ENCODE results near the genes AKT2, SPTBN4, MIA, CYP2A6 and CYP2S1.

- PRO-cap: bidirectional peak, plus-strand start at chr19:40285042, minus-strand start at chr19:40284949; bidirectional peak, plus-strand start at chr19:40285720, minus-strand start at chr19:40285219; bidirectional peak, plus-strand start at chr19:40285833, minus-strand start at chr19:40285816
Measured at GRCh38 chr19:40285003-40285927, at the start of gene AKT2. Gene AKT2, minus strand, starts transcription at chr19:40285345.

DNA sequence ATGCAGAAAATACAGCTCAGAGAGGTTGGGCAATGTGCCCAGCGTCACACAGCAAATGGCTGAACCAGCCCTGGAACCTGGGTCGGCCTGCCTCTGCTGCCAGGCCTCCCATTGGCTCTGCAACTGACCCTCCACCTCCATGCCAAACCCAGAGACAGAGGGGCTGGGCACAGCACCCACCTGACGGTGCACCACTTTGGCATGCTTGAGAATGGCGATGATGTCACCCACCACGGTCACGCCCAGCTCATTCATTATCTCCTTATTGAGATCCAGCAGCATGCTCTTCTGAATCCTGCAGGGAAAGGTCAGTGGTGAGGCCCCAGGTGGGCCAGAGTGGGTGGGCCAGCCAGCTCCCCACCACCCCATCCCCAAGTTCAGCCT lies 12.3 kb downstream of the C19orf47 start:
- PRO-cap: no peak

GRCh38 chr19:40363077-40363439 lies 14.6 kb downstream of the PLD3 start:
- PRO-cap: no peak

DNA sequence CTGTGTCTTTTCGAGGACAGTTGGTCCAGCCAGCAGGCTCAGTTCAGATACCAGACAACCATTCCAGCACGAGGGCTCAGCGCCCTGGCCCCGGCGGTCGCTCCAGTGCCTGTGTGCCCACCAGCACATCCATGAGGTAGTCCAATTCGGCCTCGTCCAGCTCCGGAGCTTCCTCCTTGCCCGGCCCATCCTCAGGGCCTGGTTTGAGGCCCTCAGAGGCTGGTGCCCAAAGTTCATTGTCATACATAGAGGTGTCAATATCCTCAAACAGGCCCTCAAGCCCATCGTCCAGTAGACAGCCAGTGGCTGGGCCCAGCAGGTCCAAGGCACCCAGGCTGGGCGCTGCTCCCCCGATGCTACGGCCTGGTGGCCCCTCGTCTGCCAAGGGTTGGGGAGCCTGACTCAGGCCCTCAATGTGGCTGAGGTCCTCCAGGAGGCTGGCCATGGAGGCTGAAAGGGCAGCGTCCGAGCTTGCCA lies 3.0 kb downstream of the SERTAD1 start:
- PRO-cap: no peak

DNA sequence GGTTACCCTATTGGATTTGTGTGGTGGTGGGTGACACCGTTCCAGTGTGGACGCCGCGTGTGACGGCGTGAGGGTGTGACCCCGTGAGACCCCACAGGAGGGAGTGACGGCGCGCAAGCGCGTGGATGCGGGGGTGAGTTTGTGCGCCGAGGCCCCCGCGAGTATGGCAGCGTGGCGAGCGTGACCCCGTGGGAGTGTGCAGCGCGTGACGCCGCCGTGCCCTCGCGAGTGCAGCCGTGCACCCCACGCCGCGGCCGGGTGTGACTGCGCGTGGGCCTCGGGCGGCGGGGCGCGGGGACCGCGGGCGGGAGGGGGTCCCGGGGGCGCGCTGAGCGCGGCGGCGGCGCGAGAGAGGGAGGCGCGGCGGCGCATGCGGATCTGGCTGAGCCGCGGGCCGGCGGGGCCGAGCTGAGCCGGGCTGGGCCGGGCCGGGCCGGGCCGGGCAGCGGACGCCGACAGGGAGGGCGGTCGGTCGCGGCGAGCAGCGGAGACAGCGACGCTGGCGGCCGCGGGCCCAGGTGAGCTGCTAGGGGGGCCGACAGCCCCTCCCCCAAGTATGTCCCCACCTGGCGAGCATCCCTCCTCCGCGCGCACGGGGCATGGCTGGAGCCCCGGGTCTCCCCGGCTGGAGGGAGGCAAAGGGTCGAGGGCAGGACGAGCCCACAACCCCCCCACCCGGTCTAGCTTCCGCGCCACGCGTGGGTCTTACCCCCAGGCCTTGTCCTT lies at the start of gene SPTBN4:
Gene SPTBN4 (plus strand): TSS at position 214 of the 726 bp plus-strand sequence.
- PRO-cap: no peak

- PRO-cap: no peak
Measured at GRCh38 chr19:40567799-40568487, 8.7 kb upstream of the SHKBP1 start.

- PRO-cap: bidirectional peak, plus-strand start at chr19:40605444, minus-strand start at chr19:40605342; bidirectional peak, plus-strand start at chr19:40605526, minus-strand start at chr19:40605626; bidirectional peak, plus-strand start at chr19:40605727, minus-strand start at chr19:40605807
Measured at GRCh38 chr19:40605133-40606039, 4.2 kb downstream of the LTBP4 start.

DNA sequence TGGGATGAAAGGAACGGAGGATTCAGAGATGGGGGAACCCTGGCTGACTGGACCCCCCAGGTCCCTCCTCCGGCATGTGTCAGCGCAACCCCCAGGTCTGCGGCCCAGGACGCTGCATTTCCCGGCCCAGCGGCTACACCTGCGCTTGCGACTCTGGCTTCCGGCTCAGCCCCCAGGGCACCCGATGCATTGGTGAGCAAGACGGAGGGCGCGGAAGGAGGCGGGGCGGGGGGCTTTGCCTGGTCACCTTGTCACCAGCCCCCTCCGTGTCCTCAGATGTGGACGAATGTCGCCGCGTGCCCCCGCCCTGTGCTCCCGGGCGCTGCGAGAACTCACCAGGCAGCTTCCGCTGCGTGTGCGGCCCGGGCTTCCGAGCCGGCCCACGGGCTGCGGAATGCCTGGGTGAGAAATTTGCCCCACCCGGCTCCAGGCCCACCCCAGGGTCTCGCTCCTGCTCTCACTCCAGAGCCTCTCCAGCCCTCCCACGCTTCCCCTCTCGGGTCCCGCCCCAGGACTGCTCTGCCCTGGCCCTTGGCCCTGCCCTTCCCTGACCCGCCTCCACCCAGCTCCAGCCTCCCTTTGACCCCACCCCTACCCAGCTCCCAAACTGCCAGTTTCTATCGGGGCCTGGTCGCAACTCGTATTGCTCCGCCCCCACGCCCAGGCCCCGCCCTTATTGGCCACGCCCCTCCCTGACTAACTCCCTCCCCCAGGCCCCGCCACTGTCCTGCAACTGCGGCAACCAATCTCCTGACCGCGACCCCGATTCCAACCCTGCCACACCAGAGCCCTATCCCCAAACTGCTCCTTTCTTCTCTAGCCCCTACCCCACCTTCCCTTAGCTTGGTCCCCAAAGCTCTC lies 8.5 kb downstream of the LTBP4 start:
- PRO-cap: bidirectional peak, plus-strand start at position 189 of the sequence, minus-strand start at position 155 of the sequence; bidirectional peak, plus-strand start at position 751 of the sequence, minus-strand start at position 516 of the sequence

- PRO-cap: no peak
Measured at GRCh38 chr19:40666947-40667508, 23.4 kb downstream of the NUMBL start.

- PRO-cap: no peak
Measured at GRCh38 chr19:40739978-40740660, 10.2 kb downstream of the ACTMAP start.

DNA sequence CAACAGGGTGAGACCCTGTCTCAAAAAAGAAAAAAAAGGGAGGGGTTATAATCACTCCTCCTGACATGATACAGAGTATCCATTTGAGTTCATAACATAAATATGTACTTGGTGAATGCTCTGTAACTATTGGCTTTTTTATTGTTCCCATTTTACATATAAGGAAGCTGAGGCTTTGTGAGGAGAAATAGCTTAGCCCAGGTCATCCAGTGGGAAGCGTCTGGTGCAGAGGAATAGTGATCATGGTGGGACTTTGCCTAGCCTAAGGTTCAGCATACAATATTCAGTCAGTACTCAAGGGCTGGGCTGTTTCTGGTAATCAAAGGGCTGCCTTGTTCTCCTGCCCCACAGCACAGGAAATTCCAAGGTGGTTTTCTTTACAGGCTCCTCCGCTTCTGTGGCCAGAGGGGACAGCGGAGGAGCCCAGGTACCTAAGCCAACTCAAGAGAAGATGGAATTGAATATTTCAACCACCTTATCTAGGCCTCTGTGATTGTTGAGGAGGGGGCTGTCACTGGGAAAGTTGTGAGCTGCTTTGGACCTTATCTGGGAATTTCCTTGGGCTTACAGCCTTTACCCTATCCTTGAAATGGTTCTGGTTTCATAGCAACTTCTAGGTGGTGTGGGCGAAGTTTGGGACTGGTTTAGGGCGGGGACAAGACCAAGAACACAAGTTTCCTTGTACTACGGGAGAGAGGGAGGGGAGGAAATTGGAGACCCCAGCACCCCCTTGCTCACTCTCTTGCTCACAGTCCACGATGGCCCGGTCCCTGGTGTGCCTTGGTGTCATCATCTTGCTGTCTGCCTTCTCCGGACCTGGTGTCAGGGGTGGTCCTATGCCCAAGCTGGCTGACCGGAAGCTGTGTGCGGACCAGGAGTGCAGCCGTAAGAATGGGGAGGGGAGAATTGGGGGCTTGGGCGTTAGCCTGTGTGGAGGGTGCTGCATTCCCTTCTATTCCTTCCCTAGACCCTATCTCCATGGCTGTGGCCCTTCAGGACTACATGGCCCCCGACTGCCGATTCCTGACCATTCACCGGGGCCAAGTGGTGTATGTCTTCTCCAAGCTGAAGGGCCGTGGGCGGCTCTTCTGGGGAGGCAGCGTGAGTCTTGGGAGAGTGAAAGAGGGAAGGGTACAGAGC lies at the start of gene MIA:
Gene MIA (plus strand): TSS at position 737 of the 1,140 bp plus-strand sequence.
- PRO-cap: no peak

DNA sequence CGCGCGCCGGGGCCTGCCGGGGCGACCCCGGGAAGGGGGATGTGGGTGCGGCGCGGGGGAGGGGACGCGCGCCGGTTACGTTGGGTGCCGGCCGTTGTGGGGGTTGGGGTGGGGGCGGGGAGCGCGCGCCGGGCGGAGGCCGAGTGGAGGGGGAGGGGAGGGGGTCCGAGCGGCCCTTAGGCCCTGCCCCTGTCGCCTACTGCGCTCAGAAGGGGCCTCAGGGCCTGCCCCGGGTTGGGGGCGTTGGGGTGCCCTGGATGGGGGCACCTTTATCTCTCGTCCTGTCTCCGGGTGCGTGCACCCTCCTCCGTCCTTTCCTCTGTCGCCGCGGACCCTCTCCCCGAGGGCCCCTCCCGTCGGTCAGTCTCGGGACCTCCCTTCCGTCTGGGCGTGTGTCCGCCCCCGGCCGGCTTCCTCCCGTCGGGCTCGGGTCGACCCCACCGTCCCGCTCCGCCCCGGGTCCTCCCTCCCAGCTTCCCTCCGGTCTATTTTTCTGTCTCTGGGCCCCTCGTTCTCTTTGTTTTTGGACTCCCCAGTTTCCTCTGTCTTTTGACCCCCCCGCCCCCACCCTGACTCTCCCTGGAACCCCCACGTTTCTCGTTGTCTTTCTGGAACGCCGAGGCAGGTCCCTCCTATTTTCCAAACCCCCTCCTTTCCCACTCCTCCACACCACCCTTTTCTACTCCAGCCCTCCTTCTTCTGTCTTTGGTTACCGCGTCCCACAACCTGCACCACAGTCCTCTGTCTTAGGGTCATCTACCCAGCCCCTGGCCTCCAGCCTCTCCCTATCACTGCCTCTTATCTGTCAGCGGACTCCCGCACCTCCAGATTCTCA lies 574 bp downstream of the EGLN2 start:
- PRO-cap: bidirectional peak, plus-strand start at position 570 of the sequence, minus-strand start at position 316 of the sequence

DNA sequence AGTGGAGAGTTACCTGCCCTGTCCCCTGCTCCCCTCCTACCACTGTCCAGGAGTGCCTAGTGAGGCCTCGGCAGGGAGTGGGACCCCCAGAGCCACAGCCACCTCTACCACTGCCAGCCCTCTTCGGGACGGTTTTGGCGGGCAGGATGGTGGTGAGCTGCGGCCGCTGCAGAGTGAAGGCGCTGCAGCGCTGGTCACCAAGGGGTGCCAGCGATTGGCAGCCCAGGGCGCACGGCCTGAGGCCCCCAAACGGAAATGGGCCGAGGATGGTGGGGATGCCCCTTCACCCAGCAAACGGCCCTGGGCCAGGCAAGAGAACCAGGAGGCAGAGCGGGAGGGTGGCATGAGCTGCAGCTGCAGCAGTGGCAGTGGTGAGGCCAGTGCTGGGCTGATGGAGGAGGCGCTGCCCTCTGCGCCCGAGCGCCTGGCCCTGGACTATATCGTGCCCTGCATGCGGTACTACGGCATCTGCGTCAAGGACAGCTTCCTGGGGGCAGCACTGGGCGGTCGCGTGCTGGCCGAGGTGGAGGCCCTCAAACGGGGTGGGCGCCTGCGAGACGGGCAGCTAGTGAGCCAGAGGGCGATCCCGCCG lies 1.8 kb downstream of the EGLN2 start:
- PRO-cap: no peak

DNA sequence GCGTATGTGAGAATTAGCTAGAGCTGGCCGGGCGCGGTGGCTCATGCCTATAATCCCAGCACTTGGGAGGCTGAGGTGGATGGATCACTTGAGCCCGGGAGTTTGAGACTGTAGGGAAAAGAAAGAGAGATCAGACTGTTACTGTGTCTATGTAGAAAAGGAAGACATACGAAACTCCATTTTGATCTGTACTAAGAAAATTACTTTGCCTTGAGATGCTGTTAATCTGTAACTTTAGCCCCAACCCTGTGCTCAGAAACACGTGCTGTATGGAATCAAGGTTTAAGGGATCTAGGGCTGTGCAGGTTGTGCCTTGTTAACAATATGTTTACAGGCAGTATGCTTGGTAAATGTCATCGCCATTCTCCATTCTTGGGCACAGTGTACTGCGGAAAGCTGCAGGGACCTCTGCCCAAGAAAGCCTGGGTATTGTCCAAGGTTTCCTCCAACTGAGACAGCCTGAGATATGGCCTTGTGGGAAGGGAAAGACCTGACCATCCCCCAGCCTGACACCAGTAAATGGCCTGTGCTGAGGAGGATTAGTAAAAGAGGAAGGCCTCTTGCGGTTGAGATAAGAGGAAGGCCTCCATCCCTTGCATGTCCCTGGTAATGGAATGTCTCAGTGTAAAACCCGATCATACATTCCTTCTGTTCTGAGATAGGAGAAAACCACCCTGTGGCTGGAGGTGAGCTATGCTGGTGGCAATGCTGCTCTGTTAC lies 23.7 kb downstream of the EGLN2 start:
- PRO-cap: unidirectional peak, minus-strand start at position 451 of the sequence

- PRO-cap: no peak
Measured at GRCh38 chr19:40831670-40832288, 18.5 kb downstream of the CYP2A6 start.

DNA sequence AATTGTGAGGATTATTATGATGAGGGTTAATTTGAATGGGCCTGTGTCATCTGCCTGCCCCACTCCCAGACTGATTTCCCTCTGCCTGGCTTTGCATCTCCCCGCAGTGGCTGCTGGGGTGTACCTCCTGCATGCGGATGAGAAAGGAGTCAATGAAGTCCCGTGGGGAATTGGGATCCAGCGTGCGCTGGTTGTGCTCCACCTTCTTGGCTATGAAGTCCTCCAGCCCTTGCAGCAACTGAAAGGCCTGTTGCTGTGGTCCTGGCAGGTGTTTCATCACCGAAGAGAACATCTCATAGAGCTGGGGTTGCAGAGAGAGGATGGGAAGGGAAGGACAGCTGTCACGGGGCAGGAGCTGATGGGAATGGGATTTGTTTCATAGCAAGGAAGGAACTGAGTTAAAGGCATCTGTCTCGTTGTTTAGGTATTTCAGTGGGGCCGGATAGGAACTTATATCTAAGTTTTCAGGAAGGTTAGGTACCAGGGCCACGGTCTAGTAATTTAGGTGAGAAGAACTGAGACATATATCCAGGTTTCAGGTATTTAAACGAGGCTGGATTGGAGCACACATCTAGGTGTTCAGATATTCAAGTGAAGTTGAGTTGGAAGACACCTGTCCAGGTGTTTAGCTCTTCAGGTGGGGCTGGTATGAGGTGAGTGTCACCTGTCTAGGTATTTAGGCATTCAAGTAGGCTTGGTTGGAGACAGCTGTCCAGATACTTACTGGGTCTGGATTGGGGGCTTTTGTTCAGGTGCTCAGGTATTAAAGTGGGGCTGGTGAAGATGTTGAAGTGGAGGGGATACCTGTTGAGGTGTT lies 3.3 kb downstream of the CYP2A6 start:
- PRO-cap: no peak

- PRO-cap: no peak
Measured at GRCh38 chr19:40850130-40850934, at the start of gene CYP2A6. Gene CYP2A6, minus strand, starts transcription at chr19:40850447.

DNA sequence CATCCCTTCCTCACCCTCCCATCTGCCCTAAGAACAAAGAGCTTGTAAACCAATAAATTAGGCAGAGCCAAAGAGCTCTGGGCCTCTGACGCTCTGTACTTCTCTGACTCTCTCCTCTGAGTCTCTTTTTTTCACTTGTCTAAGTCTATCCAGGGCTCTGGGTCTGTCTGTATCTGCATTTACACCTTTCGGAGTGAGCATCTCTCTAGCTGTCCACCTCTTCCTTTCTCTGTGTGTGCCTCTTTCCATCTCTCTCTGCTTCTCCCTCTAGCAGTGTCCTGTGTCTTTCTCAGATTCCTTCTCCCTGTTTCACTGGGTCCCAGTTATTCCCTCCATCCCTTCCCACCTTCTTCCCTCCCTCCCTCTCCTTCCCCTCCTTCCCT lies 32.0 kb upstream of the CYP2B6 start:
- PRO-cap: no peak

DNA sequence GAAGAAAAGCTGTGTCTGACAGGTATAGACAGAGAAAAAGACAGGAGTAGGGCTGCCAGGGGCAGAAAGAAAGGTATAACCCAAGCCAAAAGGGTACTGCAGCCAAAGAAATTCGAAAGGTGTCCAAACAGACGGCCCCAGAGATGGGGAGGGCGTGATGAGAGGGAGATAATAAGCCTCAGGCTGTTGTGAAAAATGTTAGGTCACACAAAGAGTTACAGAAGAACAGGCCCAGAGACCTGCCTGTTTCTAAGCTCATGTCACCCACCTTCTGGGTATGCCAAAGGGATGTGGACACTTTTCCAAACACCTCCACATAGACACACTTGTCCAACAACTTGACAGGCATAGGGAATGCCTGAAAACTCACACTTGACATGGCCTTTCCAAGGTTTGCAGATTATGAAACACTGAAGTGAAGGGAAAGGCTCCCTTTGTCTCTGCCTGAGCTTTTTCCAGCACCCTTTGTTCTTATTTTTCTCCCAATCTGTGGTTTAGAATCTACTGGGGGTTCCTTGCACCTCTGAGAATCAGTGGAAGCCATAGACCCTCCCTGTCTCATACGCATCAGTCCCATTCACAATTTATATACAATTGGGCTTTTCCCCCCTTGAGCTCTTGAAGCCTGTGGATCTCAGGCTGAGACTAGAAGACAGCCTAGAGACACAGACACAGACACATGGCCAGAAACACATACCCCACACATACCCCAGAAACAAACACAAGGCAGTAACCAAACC lies 24.2 kb downstream of the CYP2B6 start:
- PRO-cap: no peak

- PRO-cap: bidirectional peak, plus-strand start at chr19:41193239, minus-strand start at chr19:41193121
Measured at GRCh38 chr19:41192691-41193701, at the start of gene CYP2S1. Gene CYP2S1, plus strand, starts transcription at chr19:41193219.

Data from left lung (tissue), 1 donor.